Epithelial cell of esophagus (primary cell): ENCODE data around the genes ATP6AP1 and F8A3.

- RRBS = 1% methylated on average over 18 of the region's 88 CpGs
Observed at GRCh38 chrX:154428339-154429644, at the start of gene ATP6AP1. TSS of gene ATP6AP1 (plus strand) at chrX:154428677.

DNA sequence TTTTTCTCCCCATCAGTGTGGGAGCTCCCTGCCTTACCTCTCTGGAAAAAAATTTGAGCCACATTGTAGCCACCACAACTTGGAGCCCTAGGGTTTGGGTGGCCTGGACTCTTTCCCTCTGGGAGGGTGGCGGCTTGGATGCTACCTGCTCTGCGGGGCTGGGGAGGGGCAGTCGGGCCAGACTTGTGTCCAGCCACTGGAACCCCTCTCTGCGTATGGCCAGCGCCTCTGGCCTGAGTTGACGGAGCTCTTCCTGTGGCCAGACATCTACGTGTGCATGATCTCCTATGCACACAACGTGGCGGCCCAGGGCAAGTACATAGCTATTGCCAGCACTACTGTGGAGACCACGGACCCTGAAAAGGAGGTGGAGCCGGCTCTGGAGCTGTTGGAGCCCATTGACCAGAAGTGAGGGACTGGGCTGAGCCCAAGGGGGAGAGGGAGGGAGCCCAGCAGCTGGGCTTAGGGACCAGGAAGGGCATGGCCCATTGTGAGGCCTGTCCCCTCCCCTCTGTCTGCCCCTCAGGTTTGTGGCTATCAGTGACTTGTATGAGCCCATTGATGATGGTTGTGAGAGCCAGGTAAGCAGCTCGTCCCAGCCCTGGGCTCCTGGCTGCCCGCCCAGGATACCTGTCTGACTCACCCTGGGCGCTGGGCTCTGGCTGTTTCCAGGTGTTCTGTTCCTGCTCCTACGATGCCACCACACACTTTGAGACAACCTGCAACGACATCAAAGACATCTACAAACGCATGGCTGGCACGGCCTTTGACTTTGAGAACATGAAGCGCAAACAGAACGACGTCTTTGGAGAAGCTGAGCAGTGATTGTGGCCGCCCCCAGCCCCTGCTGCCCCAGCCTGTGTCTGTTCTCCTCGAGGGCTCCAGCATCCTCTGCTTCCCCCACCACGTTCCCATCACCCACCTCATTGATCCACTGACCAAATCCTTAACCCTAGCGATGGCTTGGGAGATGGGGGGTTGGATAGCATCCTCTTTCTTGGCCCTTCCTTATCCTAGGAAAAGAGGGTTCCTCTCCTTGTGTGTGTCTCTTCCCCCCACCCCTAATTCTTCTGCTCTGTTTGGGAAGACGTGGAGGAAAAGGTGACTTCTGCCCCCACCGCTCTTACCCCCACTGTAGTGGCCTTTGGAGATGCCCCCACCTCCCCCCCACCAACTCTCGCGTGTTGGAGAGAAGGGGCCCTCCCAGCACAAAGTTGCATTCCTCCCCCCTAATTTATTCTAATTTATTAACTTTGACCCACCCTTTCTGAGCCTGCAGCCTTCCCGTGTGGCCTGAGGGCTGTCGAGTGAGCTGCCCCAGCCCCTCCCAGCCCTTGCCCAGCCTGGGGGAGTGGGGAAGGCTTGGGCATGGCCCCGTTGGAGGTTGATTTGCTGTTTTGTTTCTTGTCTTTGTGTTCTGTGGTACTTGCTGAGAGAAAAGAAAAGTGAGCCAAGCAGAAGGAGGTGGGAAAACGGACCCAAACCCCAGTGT, 1.5 kb upstream of the FAM50A start:
- RRBS = no CpG with 5 or more reads among the region's 33 CpGs

GRCh38 chrX:154546108-154546594, 495 bp downstream of the G6PD start:
- RRBS = no CpG with 5 or more reads among the region's 10 CpGs

- RRBS = no CpG with 5 or more reads among the region's 7 CpGs
Observed at GRCh38 chrX:154748921-154749839, 1.7 kb downstream of the GAB3 start.

DNA sequence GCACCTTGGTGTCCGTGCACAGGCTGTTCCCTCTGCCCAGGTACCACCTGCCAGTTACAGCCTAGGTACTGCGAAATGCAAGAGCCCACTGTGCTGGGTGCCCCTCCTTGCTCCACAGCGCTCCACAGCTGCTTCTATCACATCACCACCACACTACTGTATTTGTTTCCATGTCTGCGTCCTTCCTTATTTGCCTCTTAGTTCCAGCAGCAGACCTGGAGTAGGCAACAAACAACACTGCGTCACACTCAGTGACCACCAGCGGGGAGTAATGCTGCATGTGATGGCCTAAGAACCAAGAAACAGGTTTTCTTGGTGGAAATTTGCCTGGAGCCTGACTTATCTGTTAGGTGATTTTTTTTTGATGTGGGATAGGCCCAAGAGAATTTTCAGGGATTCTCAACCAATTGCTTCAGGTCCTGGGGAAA, 3.2 kb downstream of the MPP1 start:
- RRBS = no CpG with 5 or more reads among the region's 6 CpGs

GRCh38 chrX:155458484-155458971, at the start of gene F8A3:
TSS of gene F8A3 (minus strand) at chrX:155458620.
- RRBS = no CpG with 5 or more reads among the region's 51 CpGs

- RRBS = no CpG with 5 or more reads among the region's 3 CpGs
Observed at GRCh38 chrX:155718767-155719377, 106.1 kb upstream of the TMLHE start.